Hematopoietic multipotent progenitor cell (in vitro differentiated cells): Measurements from ENCODE around the genes C19orf81, CLEC11A, KLK4, NKG7 and SIGLEC10.

DNA sequence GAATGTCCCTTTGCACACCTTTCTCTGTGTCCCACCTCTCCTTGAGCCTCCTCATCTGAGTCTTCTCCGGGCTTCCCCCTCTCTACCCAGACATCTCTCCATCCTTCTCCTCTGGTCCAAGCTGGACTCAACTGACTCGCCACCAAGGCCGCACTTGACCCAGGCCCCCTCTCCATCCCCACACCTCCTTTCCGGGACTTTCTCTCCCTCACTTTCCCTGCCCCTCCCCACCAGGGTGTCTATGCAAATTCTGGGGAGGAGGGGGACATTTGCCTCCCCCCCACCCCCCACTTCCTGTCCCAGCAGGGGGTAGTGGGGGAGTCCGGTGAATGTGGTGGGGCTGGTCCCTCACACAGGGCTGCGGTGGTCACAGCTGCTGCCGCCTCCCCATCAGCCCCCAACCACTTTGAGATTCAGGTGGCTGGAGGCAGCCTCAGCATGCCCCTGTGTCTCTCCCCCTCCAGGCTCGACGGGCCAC, 783 bp downstream of the SPIB start:
- CAGE, long polyA plus RNA = no peak

GRCh38 chr19:50427853-50428612, 4.7 kb upstream of the MYBPC2 start:
- CAGE, long polyA plus RNA = no peak

GRCh38 chr19:50477654-50477906, 932 bp upstream of the GARIN5A start:
- CAGE, long polyA plus RNA = no peak

DNA sequence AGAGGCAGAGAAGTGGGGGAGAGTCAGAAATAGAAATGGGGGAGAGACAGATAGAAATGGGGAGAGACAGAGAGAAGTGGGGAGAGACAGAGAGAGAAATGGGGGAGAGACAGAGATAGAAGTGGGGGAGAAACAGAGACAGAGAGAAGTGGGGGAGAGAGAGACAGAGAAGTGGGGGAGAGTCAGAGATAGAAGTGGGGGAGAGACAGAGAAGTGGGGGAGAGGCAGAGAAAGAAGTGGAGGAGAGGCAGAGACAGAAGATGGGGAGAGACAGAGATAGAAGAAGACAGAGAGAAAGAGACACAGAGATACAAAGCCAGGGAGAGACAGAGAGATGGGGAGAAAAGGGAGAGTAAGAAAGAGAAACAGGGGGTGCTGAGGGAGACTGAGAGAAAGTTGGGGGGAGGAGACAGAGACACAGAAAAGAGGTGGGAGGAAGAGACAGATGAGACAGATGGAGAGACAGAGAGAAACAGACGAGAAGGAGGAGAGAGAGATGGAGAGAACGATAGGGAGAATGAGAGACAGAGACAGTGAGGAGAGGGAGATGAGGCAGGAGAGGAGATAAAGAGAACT, 13.0 kb downstream of the JOSD2 start:
- CAGE, long polyA plus RNA = no peak

- CAGE, long polyA plus RNA = no peak
These were observed 10.7 kb downstream of the JOSD2 start for GRCh38 chr19:50499964-50501103.

- CAGE, long polyA plus RNA = no peak
These were observed 33.4 kb upstream of the LRRC4B start for GRCh38 chr19:50601506-50602168.

DNA sequence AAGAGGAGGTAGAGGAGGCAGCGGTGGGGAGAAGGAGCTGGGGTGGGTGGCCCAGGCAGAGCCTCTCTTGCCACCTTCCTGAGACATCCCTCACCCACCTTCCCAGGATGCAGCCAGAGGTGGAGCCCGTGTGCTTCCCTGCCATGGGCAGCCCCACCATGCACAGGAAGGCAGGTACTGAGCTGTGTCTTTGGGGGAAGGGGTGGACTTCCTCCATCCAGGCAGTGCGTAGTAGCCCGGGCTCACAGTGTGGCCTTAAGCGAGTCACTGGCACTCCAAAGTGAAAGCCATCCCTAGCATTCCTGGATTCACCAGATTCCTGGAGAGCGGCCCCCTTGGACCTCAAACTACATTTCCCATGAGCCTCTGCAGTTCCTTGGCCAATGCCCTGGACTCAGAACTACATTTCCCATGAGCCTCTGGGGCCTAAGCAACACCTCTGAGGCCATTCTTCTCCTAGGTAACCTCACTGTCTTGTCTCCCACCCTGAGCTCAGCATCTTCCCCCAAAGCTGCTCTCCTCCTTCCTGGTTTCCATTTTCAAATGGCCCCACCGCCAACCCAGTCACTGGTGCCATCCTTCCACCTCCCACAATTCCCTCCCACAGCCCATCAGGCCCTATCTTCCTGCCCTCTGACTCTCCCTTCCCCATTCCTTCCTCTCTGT, at the start of gene C19orf81:
C19orf81 (plus strand) TSS at position 108 of the 666 bp plus-strand sequence.
- CAGE, long polyA plus RNA = no peak

- CAGE, long polyA plus RNA = start-site peak on the plus strand at chr19:50723342-50723794, 1,823 reads
These were observed at the start of gene CLEC11A for GRCh38 chr19:50722859-50723889. TSS of gene CLEC11A (plus strand) at chr19:50723364.

DNA sequence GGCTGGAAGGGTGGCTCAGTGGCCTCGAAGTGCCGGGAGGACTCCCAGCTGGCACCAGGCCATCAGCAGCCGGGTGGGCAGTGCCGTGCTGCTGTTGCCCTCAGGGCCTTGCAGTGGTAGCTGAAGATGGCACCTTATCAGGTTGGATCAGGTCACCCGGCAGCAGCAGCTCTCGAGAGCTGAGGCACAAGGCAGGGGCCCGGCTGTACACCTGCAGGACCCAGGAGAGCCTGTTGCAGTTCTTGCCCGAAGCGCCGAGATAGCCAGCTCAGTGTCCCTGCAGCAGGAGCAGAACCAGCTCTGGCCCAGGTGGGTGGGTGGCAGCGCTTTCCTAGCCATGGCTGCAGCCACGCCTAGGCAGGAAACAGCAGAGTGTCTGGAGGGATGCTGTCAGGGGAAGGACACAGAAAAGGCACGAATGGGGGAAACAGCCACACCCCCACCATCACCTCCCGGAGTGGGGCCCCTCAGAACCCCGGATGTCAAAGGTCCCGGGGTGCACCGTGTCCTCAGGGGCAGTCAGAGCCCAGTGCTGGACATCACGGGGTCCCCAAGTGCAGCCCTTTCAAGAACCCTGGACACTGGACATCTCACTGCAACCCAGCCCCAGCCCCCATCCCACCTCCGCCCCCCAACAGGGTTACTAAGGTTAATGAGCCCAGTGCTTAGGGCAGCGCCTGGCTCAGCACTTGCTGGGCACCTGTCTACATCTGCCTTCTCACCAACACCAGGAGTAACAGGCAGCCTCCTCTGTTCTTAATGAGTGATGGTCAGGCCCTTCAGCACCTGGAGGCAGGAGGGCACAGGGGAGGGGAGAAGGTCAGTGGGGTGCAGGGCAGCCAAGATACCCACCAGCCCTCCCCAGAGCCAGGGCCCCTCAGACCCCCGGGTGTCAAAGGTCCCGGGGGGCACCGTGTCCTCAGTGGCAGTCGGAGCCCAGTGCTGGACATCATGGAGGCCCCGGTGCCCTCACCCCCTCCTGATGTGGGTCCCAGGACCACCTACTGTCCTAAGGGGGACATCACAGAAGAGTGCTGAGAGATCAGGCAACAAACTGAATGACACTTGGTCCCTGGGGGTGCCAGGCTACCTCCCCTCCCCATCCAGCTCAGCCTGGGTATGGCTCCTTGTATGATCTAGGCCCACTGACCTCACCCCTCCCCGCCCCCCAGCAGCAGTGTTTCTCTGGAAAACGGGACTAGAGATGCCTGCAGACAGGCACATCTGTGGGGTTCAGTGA, 8.8 kb downstream of the ACP4 start:
- CAGE, long polyA plus RNA = no peak

GRCh38 chr19:50803558-50804309, 13.5 kb downstream of the ACP4 start:
- CAGE, long polyA plus RNA = no peak

GRCh38 chr19:50819897-50820558, 3.6 kb downstream of the KLK1 start:
- CAGE, long polyA plus RNA = no peak

- CAGE, long polyA plus RNA = no peak
These were observed at the start of gene KLK4 for GRCh38 chr19:50911246-50911521. TSS of gene KLK4 (minus strand) at chr19:50911395.

GRCh38 chr19:51126885-51127396, 2.2 kb downstream of the SIGLEC9 start:
- CAGE, long polyA plus RNA = no peak

GRCh38 chr19:51168841-51169392, 26.8 kb downstream of the SIGLEC7 start:
- CAGE, long polyA plus RNA = no peak

GRCh38 chr19:51181846-51182446, 39.8 kb downstream of the SIGLEC7 start:
- CAGE, long polyA plus RNA = no peak

DNA sequence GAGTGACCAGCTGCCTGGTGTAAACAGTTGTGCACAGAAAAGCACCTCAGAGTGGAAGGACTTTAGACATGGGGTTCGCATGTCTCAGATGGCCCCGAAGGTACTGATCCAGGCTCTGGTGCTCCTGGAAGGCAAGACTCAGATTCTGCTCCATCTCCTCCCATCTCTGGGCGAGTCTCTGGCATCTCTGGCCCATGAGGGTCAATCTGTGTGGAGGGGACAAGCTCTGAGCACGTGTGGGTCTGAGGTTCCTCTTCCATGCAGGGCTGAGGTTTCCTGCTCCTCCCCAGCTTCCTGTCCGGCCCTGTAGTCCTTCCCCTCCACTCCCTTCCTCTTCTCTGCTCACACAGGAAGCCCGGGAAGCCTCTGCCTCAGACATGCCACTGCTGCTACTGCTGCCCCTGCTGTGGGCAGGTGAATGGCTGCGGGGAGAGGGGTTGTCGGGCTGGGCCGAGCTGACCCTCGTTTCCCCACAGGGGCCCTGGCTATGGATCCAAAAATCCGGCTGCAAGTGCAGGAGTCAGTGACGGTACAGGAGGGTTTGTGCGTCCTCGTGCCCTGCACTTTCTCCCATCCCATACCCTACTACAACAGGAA, 14.1 kb upstream of the CD33 start:
- CAGE, long polyA plus RNA = no peak

GRCh38 chr19:51250606-51250941, 306 bp upstream of the SIGLECL1 start:
- CAGE, long polyA plus RNA = no peak

DNA sequence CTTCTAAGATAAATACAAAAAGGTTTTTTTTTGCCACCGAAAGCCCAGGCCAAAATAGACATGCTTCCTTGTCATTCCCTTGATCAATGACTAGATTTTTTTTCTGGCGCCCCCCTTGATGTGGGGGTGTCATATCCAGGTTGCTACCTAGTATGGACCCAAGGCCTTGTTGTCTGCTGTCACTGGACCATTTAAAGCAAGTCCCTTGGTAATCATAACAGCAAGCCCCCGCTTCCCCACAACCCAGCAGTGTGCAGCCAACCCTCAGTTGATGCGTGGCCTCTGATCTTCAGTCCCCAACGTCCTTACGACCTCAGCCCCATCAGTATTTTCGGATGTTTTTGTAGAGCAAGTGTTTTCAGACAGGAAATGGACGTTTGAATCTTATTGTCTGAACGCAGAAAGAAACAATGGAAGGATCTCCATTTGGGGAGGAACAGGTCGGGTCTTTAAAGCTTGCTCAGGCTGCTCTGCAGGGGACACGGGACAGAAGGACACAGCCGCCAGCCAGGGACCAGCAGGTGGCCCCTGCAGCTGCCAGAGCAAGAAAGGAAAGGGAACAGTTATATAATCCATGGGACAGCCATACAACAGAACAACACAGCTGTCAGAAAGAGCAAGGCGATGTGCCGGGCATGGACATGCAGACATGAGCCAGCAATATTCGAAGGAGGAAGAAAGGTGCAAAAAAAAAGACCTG, 18.6 kb upstream of the IGLON5 start:
- CAGE, long polyA plus RNA = no peak

DNA sequence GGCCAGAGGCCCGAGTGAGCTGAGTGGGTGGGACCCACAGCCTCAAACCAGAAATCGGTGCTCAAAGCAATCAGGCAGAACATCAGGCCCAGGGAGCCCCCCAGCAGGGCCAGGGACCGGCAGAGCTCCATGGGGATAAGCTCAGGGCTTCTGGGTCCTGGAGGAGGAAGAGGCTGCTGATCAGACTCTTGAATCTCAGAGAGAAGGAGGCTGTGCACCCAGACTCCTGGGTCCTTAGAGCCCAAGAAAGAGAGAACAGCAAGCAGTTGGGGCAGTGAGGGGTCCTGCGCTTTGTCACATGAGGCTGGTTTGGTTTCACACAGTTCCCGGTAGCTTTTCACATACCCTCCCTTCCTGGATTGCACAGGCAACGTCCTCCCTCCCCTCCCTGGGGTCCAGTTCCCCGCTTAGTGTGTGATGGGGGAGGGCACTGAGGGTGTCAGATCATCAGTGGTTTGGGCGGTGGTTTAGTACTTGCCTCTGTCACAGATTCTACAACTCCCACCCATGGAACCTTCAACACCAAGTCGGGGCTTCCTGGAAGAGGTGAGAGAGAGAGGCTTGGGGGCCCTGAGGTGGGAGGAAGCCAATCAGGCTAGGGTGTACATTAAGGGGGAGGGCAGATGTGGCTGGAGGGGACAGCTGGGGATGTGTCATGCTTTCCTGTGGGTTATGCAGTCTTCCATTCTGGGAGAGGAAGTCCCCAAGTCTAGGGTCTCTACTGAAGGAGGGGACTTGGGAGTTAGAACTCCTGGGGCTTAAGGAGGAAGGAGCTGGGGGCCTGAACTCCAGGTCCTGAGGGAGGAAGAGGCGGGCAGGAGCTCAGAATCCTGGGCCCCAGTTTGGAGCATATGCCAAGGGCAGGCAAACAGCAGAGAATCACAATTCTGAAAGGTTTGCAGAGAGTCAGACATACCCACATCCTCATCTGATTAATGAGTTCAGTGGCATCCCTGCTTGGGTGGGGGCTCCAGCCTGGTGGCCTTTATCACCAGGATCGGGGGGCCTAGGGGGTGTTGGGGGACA, at the start of gene NKG7:
NKG7 (minus strand) TSS at position 250 of the 1,026 bp plus-strand sequence.
- CAGE, long polyA plus RNA = start-site peak on the minus strand centred at position 271 of the sequence, 59 bp wide, 3,076 reads

GRCh38 chr19:51417029-51418171, at the start of gene SIGLEC10:
TSS of gene SIGLEC10 (minus strand) at chr19:51417642.
- CAGE, long polyA plus RNA = no peak